Fibroblast of the aortic adventitia (primary cell): ENCODE data around the genes KLHL34, PTCHD1 and TAB3.

DNA sequence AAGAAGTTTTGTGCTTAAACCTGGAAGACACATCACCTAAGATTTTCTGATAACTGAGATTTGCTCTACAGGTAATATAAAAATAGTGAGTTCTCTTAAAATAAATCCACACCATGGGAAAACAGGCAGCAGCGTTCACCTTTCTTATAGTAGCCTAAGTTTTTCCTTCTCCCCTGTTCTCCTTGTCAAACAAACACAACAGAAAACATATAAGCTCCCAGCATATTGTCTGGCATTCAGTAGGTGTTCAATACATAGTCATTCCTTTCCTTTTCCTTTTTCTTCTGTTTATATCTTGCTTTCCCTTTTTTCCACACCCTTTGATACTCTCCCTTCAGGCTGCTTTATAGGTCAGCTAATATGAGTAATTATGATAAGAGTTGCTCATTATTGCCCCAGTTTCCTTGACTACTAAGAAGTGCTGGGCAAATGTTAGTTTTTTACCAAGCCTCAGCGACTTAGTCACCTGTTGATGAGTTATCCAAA, 111.3 kb upstream of the RPS6KA3 start:
- CAGE, long polyA plus RNA, result no peak

DNA sequence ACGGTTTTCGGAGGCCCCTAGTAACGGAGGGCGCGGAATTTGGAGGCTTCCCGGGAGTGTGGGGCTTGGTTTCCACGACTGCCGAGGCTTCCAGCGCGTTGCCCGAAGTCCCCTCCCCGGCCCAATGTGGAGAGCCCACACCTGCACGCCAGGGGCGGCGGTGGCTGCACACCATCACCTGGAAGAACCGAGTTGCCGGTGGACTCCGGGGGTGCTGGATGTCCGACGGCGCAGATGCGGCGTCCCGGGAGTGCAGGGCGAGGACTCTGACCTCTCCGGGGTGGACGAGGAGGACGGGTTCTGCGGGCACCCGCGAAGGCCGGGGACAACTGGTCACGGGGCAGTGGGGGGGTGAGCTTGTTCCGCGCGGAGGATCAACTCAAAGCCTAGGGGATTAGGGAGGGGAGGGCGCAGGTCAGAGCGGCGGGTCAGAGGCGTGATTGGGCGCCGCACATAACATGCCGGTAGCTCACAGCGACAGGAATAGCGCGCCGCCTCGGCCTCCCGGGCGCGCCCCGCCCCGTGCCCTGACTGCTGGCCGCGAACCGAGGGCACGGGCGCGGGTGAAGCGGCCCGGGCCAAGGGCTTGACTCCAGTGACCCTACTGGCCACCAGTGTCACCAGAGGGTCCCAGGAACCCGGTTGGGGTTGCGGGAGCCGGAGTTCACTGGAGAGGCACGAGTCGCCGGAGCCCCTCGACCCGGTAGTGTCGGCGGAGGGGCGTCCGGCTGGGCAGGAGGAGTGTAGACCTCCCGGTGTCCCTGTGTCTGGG, at the start of gene KLHL34:
Gene KLHL34, minus strand, starts transcription at position 331 of the 772 bp plus-strand sequence.
- CAGE, long polyA plus RNA, result no peak

DNA sequence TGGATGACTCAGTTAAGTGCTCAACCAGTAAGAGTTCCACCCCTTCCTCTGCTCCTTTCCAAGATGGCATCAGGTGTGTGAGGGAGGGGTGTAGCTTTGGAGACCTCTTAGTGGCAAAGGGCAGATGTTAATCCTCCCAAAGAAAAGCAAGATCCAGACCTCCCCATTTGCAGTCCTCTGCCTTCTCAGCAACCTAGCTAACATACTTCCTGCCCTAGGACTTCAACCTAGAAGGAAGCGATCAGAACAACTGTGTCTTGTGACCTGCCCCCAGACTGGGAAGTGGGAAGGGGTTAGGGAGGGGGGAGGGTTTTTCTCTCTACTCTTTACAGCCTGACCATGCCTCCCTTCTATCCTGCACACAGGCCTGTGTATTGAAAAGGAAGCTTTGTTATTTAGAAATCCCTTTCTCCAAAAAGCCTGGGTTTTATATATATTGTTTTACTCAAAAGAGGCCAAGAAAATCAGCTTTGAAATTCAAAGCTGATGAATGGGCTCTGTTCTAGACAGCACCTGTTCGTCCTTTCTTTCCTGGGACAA, 35.3 kb upstream of the SMS start:
- CAGE, long polyA plus RNA, result no peak

- CAGE, long polyA plus RNA, result no peak
Observed at GRCh38 chrX:22032513-22033052, 458 bp downstream of the PHEX start.

- CAGE, long polyA plus RNA, result no peak
Observed at GRCh38 chrX:22061926-22062253, 29.8 kb downstream of the PHEX start.

GRCh38 chrX:22415741-22416252, 143.1 kb downstream of the CBLL2 start:
- CAGE, long polyA plus RNA, result no peak

GRCh38 chrX:23333056-23333878, 1.4 kb upstream of the PTCHD1 start:
- CAGE, long polyA plus RNA, result no peak

DNA sequence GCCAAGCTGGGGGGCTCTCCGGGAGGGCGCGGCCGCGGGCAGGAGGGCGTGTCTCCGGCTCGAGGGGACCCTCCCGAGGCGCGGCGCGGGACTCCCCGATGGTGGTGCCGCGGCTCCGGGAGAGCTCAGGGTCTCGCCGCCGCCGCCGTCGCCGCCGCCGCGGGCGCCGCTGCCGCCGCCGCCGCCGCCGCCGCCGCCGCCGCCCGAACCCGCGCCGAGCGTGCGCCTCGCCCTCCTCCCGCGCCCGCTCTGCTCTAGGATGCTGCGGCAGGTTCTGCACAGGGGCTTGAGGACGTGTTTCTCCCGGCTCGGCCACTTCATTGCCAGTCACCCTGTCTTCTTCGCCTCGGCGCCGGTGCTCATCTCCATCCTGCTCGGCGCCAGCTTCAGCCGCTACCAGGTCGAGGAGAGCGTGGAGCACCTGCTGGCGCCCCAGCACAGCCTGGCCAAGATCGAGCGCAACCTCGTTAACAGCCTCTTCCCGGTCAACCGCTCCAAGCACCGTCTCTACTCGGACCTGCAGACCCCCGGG, at the start of gene PTCHD1:
Gene PTCHD1, plus strand, starts transcription at position 233 of the 532 bp plus-strand sequence.
- CAGE, long polyA plus RNA, result no peak

DNA sequence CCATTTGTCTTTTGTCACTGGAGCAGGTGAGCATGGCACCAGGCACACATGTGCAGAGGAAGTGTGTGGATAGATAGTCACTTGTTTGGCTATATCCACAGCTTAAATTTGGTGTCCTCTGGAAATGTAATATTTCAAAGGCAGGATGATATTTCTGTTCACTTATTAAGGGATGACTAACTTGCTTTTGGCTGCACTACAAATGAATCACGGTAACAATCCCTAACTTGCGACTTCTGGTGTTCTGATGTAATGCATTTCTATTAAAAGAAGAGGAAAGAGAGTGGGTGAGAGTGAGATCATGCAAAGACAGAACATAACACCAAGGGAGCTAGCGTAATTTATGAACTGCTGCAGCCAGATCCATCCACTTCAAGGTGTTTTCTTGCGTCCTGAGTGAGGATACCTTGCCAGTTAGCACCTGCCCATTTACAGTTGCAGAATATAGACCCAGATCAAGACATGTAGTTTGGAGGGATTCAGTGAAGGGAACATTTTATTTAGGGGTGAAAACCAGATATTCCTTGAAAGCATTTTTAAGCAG, 38.8 kb downstream of the PTCHD1 start:
- CAGE, long polyA plus RNA, result no peak

DNA sequence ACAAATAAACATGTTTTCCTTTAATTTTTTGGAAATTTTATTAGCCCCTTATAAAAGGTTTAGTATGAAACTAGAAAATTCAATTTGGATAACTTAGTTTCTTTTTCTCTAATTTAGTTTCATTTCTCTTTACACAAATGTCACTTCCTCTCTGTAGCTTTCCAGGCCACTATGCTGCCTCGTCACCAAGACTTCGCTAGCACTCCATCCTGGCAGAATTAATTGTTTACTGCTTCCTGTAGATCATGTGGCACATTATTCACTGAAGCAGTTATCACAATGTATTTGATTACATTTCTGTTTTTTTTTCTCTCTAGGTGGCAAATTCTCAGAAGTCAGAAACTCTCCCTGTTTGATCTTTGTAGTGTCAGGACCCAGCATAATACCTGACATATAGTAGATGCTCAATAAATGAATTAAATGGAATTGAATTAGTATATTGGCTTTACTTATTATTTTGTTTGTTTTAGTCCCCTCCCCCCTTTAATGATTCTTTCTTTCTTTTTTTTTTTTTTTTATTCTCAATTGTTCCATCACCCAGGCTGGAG, 9.3 kb upstream of the SAT1 start:
- CAGE, long polyA plus RNA, result no peak

GRCh38 chrX:23803936-23804521, 21.1 kb downstream of the SAT1 start:
- CAGE, long polyA plus RNA, result no peak

- CAGE, long polyA plus RNA, result no peak
Observed at GRCh38 chrX:24025215-24025398, 1.9 kb downstream of the KLHL15 start.

- CAGE, long polyA plus RNA, result no peak
Observed at GRCh38 chrX:24055111-24055363, 281 bp downstream of the EIF2S3 start.

GRCh38 chrX:24297197-24297552, 16.7 kb downstream of the SUPT20HL2 start:
- CAGE, long polyA plus RNA, result no peak

- CAGE, long polyA plus RNA, result no peak
Observed at GRCh38 chrX:24788671-24789408, 95.1 kb downstream of the POLA1 start.

GRCh38 chrX:25002155-25002729, 13.5 kb downstream of the ARX start:
- CAGE, long polyA plus RNA, result no peak

DNA sequence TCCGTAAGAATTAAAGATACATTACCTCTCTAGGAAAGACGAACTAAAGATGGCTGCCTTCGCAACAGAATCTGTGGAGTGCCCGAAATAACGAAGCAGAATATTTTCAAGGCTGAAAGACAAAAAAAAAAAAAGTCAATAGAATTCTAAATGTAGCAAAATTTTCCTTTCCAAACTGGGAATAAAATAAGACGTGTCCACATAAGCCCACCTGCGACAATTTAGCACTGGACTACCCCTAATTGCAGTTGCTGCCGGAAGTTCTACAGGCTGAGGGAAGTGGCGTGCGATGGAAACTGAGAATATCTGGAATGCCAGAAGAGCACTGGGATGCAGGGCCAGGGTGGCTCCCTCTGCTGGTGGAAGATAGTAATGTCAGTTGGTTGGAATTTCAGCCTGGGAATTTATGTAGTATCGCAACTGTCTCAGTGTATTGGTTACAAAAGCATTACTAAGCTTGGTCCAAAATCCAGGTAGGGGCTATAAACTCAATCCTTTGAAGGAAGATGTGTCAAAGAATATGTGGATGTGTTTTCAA, 64.3 kb downstream of the PPP4R3C start:
- CAGE, long polyA plus RNA, result no peak

- CAGE, long polyA plus RNA, result no peak
Observed at GRCh38 chrX:30612424-30612652, 34.8 kb upstream of the TASL start.

DNA sequence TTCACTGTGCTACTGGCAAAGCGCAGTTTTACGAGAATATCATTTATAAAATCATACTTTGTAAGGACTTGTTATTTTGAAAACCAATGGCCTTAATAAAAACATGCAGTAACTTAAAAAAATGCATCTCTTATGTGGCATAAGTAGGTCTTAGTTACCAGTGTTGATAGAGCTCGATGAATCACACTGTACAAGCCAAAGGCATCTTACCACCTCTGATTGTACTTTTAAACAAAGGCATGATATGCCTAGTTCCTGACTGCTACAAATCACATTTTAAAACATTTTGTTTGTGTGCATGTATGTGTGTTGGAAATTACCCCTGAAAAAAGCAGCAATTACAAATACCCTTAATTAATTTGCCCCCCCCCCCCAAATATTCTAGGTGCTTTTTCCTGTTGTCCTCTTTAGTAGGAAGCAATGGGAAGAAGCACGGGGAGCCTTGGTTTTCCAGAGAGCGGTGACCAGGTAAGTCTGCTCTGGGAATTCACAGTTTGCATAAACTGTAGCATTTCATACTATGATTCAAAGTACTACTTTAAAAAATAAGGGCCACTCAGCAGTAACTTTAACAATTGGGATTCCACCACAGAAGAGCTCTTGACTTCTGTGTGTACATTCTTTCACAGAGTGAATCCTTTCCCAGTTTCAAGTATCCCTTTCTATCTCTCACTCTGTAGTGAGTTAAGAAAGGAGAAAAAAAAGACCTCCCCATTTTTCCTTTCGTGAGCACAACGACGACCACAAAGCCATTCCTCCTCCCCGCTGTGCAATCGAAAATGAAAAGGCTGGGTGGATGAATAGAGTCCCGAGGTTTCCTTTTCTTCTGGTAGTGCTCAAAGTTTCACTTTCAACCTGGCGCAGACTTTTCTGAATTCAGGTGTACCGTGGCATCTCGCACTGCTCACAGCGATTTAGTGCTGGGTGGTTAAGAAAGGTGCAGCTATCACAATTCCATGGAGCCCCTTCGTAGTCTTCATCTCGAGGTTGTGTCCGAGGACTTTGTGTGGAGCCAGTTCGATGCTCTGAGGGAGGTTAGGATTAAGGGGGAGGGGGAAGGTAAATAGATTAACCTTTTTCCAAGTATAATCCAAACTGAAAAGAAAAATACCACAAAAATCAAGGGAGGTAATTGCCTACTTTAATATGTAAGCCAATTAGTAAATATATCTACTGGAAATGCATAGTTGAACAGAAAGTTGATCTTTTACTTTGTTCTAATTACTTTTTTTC, 58.1 kb downstream of the TAB3 start:
- CAGE, long polyA plus RNA, result no peak

GRCh38 chrX:30888729-30889790, at the start of gene TAB3:
Gene TAB3 (minus strand): TSS chrX:30889254.
- CAGE, long polyA plus RNA, result no peak